Retinal pigment epithelial cell (primary cell): ENCODE data around the genes ZMAT1, BEX5, RAB40A and RNF128.

DNA sequence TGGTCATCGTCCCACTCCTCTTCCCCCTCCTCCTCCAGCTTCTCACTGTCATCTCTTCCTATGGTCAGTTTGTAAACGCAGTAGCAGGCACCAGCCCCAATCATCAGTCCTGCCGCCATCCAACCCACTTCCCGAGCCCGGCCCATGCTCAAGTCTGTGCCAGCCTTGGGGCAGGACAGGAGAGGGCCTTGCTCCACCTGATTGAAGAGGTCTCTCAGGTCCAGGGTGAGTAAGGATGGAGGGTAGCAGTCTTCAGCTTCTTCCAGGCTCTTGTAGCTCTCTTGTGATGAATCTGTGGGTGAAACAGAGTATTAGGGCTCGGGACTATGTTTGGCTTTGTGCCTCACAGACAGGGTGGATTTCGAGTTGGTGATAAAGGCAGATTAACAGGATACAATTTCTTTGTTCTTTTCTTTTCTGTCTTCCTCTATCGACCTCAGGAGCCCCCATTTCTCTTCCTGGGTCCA is 1.3 kb downstream of the ARMCX6 start:
- RRBS: no CpG with 5 or more reads among the region's 8 CpGs

- RRBS: no CpG with 5 or more reads among the region's 22 CpGs
These were observed 1.2 kb downstream of the ARMCX2 start for GRCh38 chrX:101658262-101659003.

DNA sequence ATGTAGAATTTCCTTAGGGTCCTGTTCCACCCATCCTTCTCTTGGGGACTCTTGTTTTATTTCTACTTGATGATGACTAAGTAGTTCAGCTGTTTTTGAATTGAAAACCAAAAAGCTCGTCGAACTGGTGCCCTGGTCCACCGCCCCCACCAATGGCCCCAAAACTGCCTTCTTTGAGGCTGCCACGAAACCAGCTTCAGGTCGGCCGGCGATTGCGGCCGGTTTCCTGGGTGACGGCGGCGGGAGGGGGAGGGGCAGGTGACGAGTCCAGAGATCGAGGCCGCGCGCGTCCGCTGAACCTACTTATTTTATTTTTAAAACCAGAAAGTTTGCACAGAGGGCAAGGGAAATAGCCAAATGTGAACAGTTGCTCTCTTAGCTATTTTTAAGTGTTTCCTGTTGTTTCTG is 120.7 kb upstream of the ARMCX2 start:
- RRBS: no CpG with 5 or more reads among the region's 19 CpGs

GRCh38 chrX:101931456-101932346 is at the start of gene ZMAT1:
TSS of gene ZMAT1 (minus strand) at chrX:101932027.
- RRBS: no CpG with 5 or more reads among the region's 78 CpGs

DNA sequence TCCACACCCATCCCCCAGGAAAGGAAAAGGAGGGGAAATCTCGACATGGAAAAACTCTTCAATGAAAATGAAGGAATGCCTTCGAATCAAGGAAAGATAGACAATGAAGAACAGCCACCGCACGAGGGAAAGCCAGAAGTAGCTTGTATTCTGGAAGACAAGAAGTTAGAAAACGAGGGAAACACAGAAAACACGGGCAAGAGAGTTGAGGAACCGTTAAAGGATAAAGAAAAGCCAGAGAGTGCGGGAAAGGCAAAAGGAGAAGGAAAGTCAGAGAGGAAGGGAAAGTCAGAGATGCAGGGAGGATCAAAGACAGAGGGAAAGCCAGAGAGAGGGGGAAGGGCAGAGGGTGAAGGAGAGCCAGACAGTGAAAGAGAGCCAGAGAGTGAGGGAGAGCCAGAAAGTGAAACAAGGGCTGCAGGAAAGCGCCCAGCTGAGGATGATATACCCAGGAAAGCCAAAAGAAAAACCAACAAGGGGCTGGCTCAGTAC is 1.4 kb downstream of the TCEAL2 start:
- RRBS: no CpG with 5 or more reads among the region's 9 CpGs

DNA sequence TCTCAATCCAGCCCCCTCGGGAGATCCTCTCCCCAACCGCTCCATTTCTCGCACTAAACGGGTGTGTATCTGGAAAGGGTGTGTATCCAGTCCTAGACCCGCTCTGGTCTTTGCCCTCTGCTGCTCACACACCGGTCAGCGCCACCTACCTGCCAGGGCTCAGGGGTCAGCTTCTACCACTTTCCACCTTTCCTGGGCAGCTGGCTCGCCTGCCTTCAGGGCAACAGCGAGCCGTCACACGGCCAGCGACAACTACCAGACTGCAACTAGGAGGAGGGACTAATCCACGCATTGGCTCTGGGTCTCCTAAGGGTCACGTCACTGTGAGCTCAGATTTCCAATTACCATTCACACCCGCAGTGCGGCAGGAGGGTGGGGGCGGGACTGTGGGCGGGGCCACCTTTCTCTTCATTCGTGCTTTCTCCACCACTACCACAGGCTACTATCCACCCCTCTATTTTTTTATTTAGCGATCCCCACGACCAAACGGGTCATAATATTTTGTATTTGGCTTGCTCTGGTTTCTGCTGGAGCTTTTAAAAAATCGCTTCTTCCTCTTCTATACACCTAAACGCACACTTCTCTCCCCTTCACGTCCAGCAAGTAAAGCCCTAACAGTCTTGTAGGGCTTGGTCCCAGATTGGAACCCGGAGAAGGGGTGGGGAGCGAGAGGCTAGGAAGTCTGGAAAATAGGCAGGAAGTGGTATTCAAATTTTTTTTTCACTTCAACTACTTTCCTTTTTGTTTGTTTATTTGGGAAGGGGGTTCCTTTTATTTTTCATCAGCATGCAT is at the start of gene BEX5:
Gene BEX5, minus strand, starts transcription at position 268 of the 792 bp plus-strand sequence.
- RRBS: no CpG with 5 or more reads among the region's 27 CpGs

DNA sequence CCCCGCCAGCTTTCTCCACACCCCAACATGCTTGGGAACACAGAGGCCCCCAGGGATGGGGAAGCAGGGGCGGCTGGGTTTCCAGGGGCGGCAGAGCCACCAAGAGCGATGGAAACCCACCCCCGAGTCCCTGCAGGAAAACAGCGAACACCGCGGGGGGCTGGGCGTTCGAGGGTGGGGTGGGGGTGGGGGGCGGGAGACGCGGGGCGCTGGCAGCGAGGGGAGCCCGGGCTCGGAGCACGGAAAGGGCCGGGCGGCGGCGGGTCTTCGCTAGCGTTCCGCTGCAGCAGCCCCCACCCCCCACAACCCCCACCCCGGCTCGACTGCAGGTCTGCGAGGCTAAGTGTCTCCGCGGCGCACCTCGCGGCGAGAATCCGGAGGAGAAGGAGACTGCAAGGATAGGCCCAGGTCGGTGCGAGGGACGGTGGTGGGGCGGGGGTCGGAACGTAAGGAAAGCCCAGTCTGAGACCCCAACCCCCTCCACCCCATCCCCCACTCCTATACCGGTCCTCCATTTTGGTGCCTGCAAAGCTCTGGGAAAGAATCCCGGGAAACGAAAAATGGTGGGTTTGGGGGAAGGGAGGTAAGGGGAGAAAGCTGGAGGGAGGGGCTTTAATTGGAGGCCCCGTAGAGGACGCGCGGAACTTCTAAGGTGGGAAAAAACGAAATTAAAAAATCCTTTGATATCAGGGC is 507 bp downstream of the BEX3 start:
- RRBS: 24% methylated on average over 10 of the region's 49 CpGs

GRCh38 chrX:103517299-103517618 is 2.0 kb downstream of the RAB40A start:
- RRBS: no CpG with 5 or more reads among the region's 2 CpGs

DNA sequence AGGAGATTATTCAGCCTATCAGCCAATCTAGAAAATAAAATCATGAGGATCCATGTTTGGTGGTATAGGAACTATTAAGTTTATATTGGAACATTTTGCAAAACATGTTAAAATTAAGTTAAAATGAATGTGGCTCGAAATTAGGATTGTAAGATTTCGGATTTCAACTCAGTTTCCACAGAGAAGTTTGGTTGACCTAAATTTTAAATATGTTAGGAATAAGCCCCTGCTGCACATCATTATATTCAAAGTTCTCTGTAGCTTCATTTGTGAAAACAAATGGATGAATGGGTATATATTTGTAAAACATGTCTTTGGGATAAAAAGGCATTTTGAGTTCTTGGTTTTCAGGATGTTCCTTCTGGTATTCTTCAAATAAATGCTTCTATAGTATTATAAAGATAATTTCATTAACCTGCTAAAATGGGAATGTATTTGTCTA is at the start of gene RAB40A:
Gene RAB40A, minus strand, starts transcription at position 60 of the 442 bp plus-strand sequence.
- RRBS: no CpG with 5 or more reads among the region's 2 CpGs

- RRBS: no CpG with 5 or more reads among the region's 16 CpGs
These were observed 22.2 kb downstream of the MORF4L2 start for GRCh38 chrX:103664274-103664808.

DNA sequence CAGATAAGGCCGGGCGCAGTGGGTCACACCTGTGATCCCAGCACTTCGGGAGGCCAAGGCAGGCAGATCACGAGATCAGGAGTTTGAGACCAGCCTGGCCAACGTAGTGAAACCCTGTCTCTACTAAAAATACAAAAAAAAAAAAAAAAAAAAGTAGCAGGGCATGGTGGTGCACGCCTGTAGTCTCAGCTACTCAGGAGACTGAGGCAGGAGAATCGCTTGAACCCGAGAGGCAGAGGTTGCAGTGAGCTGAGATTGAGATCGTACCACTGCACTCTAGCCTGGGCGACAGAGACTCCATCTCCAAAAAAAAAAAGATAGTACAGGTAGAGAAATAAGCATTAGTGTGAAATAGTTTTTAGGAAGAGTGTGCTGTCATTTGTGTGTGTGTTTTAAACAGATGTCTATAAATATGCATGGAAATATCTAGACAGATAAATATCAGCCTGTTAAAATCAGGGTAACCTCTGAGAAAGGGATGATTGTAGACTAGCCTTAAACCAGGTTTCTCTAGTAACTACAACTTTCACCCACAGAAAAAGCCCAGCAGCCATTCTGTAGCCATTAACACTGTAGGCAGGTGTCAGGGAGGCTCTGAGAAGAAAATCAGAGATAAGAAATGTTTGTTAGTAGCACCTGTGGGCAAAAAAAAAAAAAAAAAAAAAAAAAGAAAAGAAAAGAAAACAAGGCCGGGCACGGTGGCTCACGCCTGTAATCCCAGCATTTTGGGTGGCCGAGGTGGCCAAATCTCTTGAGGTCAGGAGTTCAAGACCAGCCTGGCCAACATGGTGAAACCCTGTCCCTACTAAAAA is 7.1 kb downstream of the MORF4L2 start:
- RRBS: no CpG with 5 or more reads among the region's 14 CpGs

DNA sequence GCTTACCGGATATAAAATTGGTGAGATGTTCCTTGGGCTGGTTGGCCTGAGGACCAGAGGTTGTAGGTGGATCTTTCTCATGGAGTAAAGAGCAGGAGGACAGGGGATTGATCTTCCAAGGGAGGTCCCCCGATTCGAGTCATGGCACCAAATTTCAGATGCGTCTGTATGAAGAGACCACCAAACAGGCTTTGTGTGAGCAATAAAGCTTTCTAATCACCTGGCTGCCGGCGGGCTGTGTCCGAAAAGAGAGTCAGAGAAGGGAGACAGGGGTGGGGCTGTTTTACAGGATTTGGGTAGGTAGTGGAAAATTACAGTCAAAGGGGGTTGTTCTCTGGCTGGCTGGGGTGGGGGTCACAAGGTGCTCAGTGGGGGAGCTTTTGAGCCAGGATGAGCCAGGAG is 9.9 kb upstream of the PLP1 start:
- RRBS: no CpG with 5 or more reads among the region's 7 CpGs

GRCh38 chrX:104111119-104111318 is 1.3 kb upstream of the ZCCHC18 start:
- RRBS: no CpG with 5 or more reads among the region's 1 CpG

GRCh38 chrX:104136208-104136723 is 20.5 kb downstream of the SLC25A53 start:
- RRBS: no CpG with 5 or more reads among the region's 9 CpGs

- RRBS: no CpG with 5 or more reads among the region's 5 CpGs
These were observed 127.5 kb upstream of the RADX start for GRCh38 chrX:106484262-106484658.

DNA sequence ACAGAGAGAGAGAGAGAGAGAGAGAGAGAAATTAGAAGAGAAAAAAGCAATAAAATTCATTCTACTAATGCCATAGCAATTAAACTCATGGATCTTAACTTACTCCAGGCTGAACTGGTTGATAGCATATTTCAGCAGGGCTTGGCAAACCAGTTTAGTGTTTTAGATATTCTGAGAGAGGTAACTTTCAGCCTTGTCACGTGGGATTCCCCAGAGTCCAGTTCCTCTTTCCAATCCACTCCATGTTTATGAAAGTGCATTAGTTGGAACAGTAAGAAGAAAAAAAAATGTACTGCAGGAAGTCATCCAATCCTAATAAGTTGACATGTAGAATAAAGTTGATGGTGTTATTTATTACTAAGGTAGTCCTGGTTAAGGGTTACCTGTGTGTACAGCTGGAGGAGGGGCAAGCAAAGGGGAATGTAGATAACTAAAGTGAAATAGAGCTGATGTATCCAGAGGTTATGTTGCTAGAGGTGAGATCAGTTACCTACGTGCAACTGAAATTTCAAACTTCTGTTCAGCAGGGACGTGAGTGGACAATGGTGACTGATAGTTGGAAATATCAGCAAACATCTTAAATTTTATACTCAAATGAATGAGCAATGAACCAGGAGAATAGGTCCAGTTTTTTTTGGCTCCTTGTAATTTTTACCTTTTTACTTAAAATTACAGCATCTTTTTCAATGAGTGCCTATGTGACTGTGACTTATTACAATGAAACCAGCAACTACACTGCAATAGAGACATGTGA is 32.9 kb upstream of the RNF128 start:
- RRBS: no CpG with 5 or more reads among the region's 3 CpGs

DNA sequence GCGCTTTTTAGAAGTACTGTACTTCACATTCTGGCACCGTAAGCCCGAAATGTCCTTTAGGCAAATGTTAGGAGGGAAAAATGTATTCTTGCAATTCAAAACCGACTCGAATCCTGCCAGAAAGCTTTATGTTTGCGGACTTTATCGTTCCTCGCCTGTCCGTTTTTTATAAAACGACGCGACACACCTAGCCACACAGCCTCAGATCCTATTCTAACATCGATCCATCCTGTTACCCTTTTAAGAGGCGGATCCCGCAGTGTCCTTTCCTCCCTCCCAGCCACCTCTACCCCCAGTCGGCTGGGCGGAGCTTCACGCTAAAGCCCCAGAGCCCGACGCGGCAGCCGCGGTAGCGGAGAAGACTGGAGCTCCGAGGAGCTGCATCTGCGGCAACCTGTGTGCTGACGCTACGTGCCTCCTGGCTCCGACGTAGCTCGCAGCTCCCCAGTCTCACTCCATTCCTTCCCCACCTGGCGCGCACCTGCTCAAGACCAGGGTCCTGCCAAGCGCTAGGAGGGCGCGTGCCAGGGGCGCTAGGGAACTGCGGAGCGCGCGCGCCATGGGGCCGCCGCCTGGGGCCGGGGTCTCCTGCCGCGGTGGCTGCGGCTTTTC is at the start of gene RNF128:
Gene RNF128, plus strand, starts transcription at position 347 of the 612 bp plus-strand sequence.
- RRBS: 14% methylated on average over 4 of the region's 48 CpGs

- RRBS: no CpG with 5 or more reads among the region's 9 CpGs
These were observed 34.7 kb downstream of the FRMPD3 start for GRCh38 chrX:107484018-107484778.

DNA sequence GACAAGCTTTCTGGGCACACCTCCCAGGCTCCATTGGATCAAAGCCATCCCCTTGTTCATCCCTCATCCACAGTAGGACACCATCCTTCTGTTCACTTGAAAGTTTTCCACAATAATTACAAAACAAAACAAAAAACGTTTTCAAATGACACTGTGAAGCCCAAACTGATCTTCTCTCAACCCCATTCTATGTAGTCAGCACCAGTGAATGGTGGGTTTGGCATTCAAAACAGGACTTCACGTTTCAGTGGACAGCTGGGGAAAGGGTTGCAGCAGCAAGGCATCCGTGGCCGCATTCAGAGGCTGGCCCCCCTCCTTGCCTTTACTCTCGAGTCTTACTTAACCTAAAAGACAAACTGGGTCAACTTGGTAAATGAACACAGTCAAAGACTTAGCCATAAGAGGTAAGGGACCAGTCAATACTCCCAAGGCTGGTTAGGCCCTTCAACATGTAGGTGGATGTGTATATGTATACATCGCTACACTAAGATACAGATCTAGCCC is 62.2 kb downstream of the TSC22D3 start:
- RRBS: no CpG with 5 or more reads among the region's 6 CpGs